Measurements from ENCODE around the genes MRGPRX3 and CSRP3.

GRCh38 chr11:18132376-18132812, at the start of gene MRGPRX3:
MRGPRX3 (plus strand) TSS chr11:18132571.
- RRBS, result no CpG with 5 or more reads among the region's 3 CpGs

DNA sequence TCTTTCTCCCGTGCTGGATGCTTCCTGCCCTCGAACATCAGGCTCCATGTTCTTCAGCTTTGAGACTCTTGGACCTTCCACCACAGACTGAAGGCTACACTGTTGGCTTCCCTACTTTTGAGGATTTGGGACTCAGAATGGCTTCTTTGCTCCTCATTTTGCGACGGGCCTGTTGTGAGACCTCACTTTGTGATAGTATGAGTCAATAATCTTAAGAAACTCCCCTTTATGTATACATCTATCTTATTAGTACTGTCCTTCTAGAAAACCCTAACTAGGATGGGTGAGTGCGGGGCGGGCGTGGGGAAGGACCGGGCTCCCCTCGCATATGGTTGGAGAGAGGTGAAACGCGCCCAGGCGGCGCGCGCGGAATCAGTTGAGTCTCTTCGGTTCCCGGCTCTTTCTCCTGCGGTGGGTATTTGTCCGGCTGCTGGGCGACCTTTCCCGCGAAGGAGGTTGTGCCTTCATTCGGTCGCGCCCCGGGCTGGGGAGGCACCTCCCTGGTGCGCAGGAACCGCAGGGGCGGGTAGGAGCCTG, 27.8 kb downstream of the SAA4 start:
- RRBS, result 35% methylated on average over 15 of the region's 30 CpGs

DNA sequence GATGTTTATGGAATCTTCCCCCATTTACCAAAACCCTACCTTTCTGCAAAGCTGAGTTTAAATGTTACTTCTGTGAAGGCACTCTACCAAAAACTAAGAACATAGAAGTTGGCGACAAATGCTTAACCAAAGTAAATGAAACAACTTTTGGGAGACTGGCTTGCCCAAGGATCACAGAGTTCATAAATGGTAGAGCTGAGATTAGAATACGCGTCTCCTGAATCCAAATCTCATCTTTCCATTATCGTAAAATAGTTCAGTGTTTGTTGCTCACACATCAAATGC, 657 bp downstream of the HPS5 start:
- RRBS, result no CpG with 5 or more reads among the region's 4 CpGs

- RRBS, result no CpG with 5 or more reads among the region's 17 CpGs
These were observed 889 bp upstream of the LDHA start for GRCh38 chr11:18393534-18393814.

- RRBS, result no CpG with 5 or more reads among the region's 9 CpGs
These were observed 3.5 kb upstream of the LDHC start for GRCh38 chr11:18408439-18409248.

GRCh38 chr11:18654726-18655049, 20.5 kb upstream of the SPTY2D1 start:
- RRBS, result no CpG with 5 or more reads among the region's 5 CpGs

- RRBS, result no CpG with 5 or more reads among the region's 6 CpGs
These were observed 23.7 kb upstream of the IGSF22 start for GRCh38 chr11:18749652-18750095.

GRCh38 chr11:19136468-19137009, 19.6 kb downstream of the ZDHHC13 start:
- RRBS, result no CpG with 5 or more reads among the region's 6 CpGs

DNA sequence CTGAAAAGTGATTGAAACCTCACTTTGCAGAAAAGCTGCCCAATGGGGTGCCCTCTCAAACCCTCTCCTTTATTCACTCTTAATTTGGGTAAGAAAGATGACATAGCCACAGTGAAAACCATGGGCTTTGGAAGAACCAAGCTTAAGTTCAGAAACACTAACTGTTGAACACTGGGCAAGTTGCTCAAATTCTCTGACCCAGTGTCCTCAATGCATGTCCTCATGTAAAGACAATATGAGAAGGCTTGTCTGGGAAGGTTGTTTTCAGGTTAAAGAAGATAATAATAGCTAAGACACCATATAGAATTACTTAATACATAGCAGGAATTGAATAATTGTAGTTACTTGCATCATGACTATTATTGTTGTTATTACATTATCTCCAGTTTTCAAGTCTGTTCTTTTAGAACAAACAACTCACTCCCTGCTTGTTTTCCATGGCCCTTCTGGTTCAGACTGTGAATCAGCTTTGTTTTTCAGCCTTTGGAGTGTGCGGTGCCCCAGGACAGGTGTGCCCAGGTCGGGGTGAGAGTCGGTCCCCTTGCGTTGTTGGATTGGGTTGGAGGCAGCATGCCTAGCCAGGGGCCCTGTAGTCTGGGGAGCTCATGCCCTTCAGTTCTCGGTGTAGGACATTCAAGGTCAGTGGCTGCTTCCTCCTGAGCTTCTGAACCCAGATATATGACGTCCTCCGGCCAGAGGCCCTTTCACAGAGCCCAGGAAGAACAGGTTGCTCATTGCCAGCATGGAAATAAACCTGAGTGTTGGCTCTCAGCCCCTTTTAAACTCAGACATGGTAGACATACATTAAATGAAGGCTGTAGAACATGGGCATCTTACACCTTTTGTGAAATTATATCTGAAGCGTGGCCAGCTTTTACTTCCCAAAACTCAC, 2.9 kb downstream of the CSRP3 start:
- RRBS, result no CpG with 5 or more reads among the region's 8 CpGs

DNA sequence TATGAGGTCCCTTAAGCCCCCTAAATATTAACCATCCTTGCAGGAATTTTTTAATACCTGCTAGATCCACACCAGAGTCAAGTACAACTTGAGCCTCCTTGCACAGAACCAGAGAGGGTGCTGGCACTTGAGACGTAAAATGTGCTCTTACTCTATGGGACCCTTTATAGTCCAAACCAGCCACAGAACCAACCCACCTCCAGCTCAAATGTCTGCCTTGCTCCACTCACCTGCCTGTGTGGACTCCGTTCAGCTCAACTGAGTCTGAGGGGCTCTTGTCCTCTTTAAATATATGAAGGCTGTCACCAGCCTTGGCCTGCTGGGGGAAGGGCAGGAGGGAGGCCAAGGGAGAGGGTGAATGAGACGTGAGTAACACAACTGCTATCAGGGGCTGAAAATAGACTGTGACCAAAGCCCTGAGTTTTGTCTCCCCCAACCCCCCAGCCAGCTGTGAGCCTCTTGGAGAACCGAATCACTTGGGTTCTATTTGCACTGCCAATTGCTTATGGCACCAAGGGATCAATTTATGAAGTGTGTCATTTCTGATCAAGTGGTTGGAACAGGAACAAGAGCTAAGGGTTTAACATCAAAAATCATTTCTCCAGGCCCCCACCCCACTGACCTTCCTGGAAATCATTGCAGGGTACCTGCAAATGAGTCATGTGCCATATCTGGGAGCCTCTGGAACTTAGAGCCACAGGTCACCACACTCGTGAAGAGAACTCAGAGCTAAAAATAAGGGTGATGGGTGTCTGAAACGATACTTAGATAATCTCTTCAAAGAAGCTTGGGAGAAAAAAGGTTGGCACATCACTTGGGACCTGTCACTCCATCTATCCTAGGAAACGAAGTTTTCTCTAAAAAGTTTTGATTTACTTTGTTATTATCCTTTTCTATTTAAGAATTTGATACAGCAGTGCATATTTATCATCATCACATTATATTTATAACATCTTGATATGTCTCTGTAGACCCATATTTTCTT, at the start of gene CSRP3:
Gene CSRP3, minus strand, starts transcription at position 260 of the 985 bp plus-strand sequence.
- RRBS, result no CpG with 5 or more reads among the region's 7 CpGs

GRCh38 chr11:19455792-19456144, 215.0 kb upstream of the E2F8 start:
- RRBS, result no CpG with 5 or more reads among the region's 4 CpGs

DNA sequence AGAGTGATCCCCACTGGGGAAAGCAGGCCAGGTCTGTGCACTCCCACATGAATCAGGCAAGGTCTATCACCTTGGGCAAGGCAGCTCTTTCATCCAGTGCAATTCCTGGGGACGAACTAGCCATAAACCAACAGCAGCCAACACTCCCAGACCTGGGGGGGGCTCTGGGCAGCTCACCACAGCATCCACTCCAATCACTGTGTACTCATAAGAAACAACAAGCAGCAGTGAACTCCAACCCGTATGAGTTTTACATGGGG, 157.4 kb upstream of the NAV2 start:
- RRBS, result no CpG with 5 or more reads among the region's 2 CpGs

GRCh38 chr11:19717015-19717471, 4.4 kb downstream of the NAV2 start:
- RRBS, result no CpG with 5 or more reads among the region's 3 CpGs

- RRBS, result no CpG with 5 or more reads among the region's 11 CpGs
These were observed 77.2 kb downstream of the NAV2 start for GRCh38 chr11:19789652-19790458.

DNA sequence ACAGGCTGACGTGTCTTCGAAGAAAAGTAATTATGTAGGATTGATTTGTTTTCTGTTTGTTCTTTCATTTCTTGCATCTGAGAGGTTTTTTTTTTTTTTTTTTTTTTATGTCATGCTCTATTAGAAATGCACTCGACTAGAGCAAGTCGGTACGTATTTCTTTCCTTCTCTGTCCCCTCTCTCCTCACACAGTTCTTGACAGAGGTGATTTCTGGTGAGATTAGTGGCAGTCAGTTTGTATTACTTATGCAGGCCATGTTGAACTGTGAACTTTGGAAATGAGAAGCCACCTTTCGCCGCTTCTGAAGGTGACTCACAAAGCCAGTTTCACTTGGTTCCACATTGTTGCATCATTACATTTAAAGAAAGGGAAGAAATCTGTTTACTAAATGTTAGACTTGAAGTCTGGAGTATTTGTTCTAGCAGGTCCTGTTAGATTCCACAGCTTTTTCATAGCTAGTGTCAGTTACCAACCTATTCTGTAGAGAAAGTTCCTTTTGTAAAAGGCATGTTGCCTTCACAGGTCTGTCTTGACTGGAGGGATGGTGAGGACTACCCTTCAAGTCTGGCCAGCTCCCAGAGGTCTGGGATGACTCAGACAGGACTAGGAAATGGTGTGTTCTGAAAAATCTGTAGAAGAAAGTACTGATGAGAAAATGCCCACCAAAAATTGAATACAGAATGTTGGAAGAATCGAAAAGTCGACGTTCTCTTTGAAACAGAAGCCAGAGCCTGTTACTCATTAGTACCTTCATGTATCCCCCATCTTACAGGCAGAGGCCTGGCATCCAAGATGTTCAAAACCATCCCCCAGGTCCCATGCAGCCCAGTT, 181.5 kb downstream of the DBX1 start:
- RRBS, result no CpG with 5 or more reads among the region's 10 CpGs

- RRBS, result no CpG with 5 or more reads among the region's 9 CpGs
These were observed 158.3 kb downstream of the DBX1 start for GRCh38 chr11:20001864-20002515.

GRCh38 chr11:20020204-20020564, 140.1 kb downstream of the DBX1 start:
- RRBS, result no CpG with 5 or more reads among the region's 3 CpGs

DNA sequence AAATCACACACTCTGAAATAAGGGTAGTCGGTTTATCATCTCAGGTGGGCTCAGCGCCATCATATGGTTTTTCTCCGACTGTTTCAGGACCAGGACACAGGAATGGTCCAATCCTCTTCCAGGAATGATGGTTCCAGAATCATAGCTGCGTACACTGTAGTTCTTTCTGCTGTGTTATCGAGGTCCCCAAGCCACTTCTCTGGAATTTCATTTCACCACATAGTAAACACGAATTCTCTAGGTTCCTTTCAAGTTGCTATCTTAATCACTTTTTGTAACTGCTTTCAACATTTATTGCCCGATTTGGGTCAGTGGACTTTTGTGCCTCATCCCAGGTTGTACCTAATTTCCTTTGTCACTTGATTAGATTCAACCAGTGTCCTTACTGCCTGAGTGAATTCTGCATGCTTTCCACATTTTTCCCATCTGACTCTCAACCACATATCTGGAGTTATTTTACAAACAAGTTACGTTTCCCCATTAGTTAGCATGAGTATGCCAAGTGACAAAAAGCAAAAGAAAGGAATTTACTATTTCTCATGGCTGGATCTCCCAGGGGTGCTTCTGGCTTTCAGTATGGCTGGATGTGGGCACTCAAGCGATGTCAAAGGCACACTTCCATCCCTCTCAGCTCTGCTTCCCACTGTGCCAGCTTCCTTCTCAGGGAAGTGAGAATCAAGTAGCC, 129.1 kb downstream of the DBX1 start:
- RRBS, result no CpG with 5 or more reads among the region's 9 CpGs

GRCh38 chr11:20120875-20121643, 39.2 kb downstream of the DBX1 start:
- RRBS, result no CpG with 5 or more reads among the region's 3 CpGs

GRCh38 chr11:20360684-20361245, 2.7 kb upstream of the HTATIP2 start:
- RRBS, result no CpG with 5 or more reads among the region's 11 CpGs

All from choroid plexus epithelial cell (primary cell).